ENCODE measurements around a stretch of chr17.

- PRO-cap: no peak
- RAMPAGE, long total RNA, 4 experiments: no peak in any of the 4 experiments
Observed at GRCh38 chr17:82034885-82035356, 2.6 kb downstream of the DCXR start.

- PRO-cap: no peak
- RAMPAGE, long total RNA, 4 experiments: no peak in any of the 4 experiments
Observed at GRCh38 chr17:82090146-82090785, 7.8 kb downstream of the FASN start.

GRCh38 chr17:82096032-82096857 lies 1.8 kb downstream of the FASN start:
- PRO-cap: no peak
- RAMPAGE, long total RNA, 4 experiments: no peak in any of the 4 experiments

DNA sequence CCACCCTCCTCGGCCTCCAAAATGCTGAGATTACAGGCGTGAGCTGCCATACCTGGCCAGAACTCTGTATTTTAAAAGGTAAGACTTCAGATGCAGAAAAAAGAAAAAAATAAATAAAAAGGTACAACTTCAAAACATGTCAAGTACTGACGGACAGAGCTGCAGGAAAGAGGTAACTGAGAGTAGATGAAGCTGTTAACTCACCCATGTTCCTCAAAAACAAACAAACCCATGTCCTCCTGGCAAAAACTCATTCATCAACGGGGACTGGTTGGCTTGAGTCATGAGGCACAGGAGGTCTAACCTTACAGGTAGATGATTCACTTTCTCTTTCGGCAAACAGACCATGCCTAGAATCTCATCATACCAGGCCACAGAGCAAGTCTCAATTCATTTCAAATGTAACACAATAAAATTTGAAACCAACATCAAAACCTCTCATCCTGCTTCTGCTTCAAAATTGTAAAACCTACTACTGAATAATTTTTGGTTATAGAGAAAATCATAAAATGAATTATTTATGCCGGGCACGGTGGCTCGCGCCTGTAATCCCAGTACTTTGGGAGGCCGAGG lies 12.3 kb upstream of the FASN start:
- PRO-cap: no peak
- RAMPAGE, long total RNA, 4 experiments: no peak in any of the 4 experiments

DNA sequence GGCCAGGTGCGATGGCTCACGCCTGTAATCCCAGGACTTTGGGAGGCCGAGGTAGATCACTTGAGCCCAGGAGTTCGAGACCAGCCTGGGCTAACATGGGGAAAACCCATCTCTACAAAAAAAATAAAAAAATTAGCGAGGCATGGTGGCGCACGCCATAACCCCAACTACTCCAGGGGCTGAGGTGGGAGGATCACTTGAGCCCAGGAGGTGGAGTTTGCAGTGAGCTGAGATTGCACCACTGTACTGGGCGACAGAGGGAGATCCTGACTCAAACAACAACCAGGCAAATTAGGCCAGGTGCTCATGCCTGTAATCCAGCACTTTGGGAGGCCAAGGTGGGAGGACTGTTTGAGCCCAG lies 19.0 kb upstream of the FASN start:
- PRO-cap: no peak
- RAMPAGE, long total RNA, 4 experiments: no peak in any of the 4 experiments

- PRO-cap: no peak
- RAMPAGE, long total RNA, 4 experiments: no peak in any of the 4 experiments
Observed at GRCh38 chr17:82117773-82118217, 19.8 kb upstream of the FASN start.

DNA sequence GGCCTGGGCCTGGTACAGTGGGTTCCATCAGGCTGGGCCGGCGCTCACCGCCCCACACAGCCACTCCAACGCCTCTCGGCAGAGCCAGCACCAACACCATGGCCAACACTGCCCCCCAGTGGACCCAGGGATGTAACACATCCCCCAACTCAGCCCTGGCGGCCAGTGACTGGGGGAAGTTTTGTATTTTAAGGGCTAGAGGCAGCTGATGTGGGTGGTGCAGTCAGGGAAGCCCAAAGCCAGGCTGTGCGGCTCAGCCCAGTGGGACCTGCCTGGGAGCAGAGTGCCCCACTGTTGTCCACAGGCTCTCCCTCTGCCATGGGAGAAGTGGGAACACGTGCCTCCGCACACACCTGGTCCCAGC lies 55.9 kb upstream of the FASN start:
- PRO-cap: no peak
- RAMPAGE, long total RNA, 4 experiments: no peak in any of the 4 experiments

DNA sequence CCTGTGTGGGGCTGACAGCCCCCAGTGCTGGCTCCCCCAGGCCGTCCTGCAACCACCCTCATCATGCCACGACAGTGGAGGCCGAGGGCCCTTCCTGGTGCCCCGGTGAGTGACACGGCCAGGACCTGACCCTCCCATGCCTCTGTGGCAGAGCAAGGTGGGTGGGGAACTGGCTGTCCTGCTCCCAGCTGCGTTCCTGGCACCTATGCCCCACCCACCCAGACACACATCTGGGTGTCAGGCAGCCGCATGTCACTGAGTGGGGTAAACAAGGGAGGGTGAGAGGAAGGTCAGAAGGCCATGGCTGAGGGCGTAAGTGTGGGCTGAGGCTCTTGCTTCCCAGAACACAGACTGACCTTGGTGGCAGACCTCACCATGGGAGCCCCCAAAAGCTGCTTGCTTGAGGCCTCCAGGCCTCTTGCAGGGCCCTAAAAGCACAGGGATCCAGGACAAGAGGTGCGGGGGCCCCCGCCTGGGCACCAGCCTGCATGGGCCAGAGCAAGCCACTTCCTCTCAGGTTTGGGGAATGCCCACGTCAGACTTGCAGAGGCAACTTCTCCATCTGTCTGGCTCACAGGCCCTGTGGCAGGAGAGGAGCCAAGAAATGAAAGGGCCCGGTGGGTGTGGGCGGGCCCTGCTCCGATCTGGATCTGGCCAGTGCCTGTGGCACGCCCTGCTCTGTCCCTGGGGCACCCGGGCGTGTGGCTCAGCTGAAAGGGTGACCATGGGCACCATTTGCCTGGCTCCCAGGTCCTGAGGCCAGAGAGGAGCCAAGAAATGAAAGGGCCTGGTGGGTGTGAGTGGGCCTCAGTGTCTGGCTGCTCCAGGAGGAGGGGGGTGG lies 3.9 kb upstream of the CCDC57 start:
- PRO-cap: no peak
- RAMPAGE, long total RNA, 4 experiments: no peak in any of the 4 experiments

DNA sequence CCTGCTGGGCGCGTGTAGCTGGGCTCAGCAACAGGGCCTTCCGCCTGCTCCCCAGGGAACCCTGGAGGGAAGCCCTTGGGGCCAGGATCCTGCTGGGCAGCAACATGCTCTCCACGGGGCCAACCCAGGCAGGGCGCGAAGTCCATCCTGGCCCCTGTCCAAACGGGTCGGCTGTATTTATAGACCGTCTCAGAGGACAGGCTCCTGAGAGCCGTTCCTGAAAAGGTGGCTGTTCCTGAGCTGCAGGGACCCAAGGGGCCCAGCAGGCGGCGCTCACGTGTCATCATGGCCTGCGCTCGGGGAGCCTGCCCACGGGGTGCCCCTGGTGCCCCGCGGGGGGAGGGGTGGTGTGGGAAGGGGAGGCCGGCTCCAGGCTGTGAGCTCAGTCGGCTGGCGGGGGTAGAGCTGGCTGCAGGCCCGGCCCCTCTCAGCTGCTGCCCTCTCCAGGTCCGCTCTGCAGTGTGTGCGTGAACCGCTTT lies 7.5 kb downstream of the SLC16A3 start:
- PRO-cap: no peak
- RAMPAGE, long total RNA, 4 experiments: no peak in any of the 4 experiments

GRCh38 chr17:82245164-82245537 lies 16.3 kb downstream of the SLC16A3 start:
- PRO-cap: no peak
- RAMPAGE, long total RNA, 4 experiments: no peak in any of the 4 experiments

DNA sequence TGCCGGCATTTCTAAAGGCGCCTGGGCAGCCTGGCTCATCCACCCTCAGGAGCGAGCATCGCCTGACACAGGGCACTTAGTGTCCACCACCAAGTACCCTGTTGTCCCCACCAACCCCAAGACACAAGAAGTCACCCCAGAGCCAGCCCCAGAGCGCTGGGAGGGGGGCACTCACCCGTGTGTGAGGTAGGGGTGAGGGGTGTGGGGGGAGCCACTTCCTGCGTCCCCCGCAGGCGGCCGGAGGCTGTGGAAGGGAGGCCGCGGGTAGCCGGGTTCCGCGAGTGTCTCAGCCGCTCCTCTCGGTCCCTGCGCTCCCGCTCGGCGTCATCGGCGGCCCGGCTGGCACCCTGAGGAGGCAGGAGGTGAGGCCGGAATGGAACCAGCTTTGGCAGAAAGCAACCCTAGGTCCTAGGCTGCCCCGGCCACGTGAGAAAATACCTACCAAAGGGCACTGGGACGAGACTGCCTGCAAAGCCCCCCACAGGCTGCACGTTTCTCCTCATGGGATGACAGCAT lies 20.5 kb downstream of the SLC16A3 start:
- PRO-cap: no peak
- RAMPAGE, long total RNA, 4 experiments: no peak in any of the 4 experiments

GRCh38 chr17:82252243-82253323 lies 20.9 kb downstream of the CSNK1D start:
- PRO-cap: no peak
- RAMPAGE, long total RNA, 4 experiments: start-site peak on the minus strand in 2 of 4 experiments, at chr17:82252546-82253233 at its widest, 8 to 23 reads per replicate

GRCh38 chr17:82253324-82253831 lies 20.1 kb downstream of the CSNK1D start:
- PRO-cap: no peak
- RAMPAGE, long total RNA, 4 experiments: no peak in any of the 4 experiments

DNA sequence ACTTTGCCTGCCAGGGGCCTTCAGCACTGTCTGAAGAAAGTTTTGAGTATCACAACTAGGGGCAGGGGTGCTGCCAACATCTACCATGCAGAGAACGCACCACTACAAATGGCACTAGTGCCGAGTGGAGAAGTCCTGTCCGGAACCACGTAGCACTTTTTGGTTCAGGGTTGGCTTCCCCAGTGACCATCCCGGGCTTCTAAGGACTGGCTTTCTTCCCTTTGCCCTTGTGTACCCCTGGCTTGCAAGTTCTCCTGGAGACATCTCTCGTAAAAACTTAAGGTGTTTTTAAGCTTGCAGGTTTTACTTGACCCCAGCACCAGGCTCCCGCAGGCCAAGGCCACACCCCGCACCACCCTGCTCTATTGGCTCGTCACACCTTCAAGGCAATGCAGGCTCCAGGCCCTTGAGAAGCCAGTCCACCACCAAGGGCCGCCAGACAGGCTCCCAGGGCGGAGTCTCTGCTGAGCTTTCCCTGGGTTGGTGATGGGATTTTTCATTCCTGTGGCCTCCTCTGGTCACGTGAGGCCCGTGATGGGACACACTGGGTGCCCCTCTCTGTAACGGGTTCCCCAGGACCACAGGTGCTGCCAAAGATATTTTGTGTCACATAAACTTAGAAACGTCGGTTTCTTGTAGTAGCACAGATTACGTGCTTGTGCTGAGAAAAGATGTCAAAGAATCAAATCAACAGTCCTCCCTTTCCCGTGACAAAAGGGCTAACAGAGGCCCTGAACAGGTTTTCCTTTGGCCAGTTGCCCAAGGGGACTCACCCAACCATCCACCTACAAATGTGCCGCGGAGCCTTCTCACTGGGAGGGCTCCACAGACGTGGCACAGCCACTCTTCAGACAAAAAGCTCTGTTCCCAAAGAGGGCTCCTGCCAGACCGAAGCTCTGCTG lies 9.8 kb downstream of the CSNK1D start:
- PRO-cap: no peak
- RAMPAGE, long total RNA, 4 experiments: no peak in any of the 4 experiments

GRCh38 chr17:82317036-82317372 lies 404 bp downstream of the CD7 start:
- PRO-cap: no peak
- RAMPAGE, long total RNA, 4 experiments: no peak in any of the 4 experiments

- PRO-cap: no peak
- RAMPAGE, long total RNA, 4 experiments: no peak in any of the 4 experiments
Observed at GRCh38 chr17:82390079-82390971, 18.8 kb downstream of the UTS2R start.

- PRO-cap: no peak
- RAMPAGE, long total RNA, 4 experiments: no peak in any of the 4 experiments
Observed at GRCh38 chr17:82419504-82419991, 1.2 kb upstream of the OGFOD3 start.

DNA sequence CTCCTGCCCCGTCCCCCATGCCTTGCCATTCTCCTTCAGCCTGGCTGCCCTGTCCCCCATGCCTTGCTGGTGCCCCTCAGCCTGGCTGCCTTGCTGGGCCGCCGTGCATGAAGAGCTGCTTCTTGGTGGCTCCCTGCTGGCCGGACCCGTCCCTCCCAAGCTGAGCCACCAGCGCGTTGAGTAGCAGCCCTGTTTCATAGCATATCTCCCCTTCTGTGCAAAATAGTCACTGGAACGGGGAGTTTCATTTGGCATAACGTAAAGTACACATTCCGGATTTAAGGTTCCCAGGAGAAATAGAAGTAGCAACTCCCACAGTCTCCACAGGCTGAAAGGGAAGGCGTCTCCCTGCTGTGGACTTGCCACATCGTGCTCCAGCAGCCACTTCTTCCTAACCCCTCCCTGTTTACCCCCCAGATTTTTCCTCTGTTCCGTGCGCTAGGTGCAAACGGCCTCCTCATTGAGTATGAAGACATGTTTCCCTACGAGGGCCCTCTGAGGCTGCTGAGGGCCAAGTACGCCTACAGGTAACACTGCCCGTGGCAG lies 5.7 kb upstream of the OGFOD3 start:
- PRO-cap: no peak
- RAMPAGE, long total RNA, 4 experiments: no peak in any of the 4 experiments

GRCh38 chr17:82446487-82447032 lies 4.0 kb downstream of the CYBC1 start:
- PRO-cap: no peak
- RAMPAGE, long total RNA, 4 experiments: no peak in any of the 4 experiments

DNA sequence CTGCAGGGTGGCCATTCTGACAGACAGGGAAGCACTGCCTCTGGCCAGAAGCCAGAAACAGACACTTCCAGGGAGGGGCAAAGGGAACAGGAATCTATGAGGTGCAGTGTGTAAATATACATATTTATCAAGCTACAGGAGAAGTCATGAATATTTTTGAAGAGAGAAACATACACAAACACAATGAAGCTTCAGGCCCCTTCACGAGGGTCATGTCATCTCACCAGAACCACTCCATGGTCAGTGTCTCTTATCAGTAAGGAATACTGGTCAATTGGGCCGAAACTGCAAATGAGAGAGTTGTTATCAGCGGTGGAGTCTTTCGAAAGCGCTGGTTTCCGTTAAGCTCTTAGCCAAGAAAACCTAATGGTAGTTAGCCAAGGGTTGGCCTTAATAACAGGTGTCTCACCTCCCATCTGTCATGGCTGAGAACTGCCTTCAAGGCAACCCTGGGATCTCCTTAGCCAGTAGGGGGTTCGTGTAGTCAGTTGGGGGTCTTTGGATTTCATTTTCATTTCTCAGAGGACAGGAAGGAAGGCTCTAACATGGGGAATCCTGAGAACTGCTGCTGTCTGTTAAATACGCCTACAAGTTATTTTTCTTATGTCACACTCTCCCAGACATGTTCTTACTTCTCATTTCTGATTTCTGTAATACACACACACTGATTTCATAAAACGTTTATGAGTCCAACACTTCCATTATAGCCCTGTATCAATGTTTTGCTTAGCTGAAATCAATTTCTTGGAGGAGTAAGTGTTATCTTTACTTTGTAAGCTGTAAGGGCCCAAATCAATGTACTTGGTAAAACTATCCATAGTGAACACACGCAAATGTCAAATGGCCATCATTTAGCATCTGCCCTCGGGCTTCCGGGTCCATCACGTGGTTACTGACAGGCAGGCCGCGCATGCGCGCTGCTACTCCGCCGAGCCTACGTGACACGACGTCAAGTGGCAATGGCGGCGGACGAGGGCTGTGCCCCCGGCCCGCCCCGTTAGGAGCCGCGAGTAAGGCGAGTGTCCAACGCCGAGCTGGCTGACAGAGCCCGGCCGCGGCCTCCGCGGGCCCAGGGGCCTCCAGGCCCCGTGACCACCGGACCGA lies 925 bp upstream of the NARF start:
- PRO-cap: bidirectional peak, plus-strand start at position 952 of the sequence, minus-strand start at position 894 of the sequence
- RAMPAGE, long total RNA, 4 experiments: start-site peak on the plus strand in 2 of 4 experiments, centred at positions 942 to 975 of the sequence, 19 to 38 reads per replicate

Measured in gastroesophageal sphincter (tissue), 4 donors.